Colon Carcinoma Metastatic in the Lung (tissue), 2 donors: Measurements from ENCODE around the genes CPB1 and GYG1.

- PRO-cap, 2 experiments: no peak in any of the 2 experiments
Observed at GRCh38 chr3:143443537-143443990, 324.0 kb downstream of the CHST2 start.

GRCh38 chr3:143972285-143973014 is 827 bp downstream of the DIPK2A start:
- PRO-cap, 2 experiments: peak in 2 of 2 experiments; most common plus-strand start chr3:143972700 (in 1); most common minus-strand start chr3:143972770 (in 2)

- PRO-cap, 2 experiments: no peak in any of the 2 experiments
Observed at GRCh38 chr3:146161717-146162032, 691 bp upstream of the PLOD2 start.

GRCh38 chr3:146164804-146165521 is 4.0 kb upstream of the PLOD2 start:
- PRO-cap, 2 experiments: no peak in any of the 2 experiments

DNA sequence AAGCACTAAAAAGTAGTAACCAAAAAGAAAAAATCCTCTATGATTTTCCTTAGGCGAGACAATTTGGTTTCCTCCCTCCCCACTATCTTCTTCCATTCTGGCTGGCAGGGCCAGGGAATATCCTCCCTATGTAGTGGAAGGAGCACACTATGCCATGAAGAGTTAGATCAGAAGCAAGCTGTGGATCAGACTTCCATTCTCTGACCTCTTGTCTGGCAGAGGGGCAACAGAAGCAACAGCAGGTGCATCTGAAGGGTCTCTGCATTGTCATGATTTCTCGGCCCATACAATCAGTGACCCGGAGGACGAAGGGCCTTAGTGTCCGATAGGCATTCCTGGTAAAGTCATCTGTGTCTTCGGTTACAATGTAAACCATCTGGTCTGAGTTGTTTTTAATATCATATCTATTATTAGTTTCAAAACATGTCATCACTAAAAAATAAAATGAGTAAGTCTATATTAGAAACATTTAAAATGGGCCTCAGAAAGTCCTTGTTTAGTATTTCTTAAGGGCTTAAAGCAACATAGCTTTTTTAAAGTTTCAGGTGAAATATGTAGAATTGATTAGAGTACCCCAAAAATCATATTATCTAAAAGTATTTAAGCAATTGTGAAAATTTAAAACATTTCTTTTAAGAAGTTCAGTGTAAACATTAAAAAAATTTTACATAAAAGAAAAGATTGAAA is 38.8 kb upstream of the PLOD2 start:
- PRO-cap, 2 experiments: no peak in any of the 2 experiments

- PRO-cap, 2 experiments: no peak in any of the 2 experiments
Observed at GRCh38 chr3:146238847-146239658, 11.9 kb downstream of the PLSCR4 start.

DNA sequence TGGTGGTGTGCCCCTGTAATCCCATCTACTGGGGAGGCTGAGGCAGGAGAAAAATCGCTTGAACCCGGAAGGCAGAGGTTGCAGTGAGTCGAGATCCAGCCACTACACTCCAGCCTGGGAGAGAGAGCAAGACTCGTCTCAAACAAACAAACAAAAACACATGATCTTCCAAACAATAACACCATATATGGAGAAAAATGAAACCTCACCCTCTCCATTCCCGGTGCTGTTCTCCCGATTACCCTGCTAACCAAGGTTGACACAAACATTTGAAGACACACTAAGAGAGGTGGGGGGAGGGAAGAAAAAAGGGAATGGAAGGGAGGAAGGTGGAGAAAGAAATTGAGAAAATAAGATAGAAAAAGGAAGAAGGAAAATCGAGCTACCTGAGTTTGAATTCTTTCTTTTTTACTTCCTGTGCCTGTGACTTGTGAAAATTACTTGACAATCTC is 1.1 kb upstream of the PLSCR2 start:
- PRO-cap, 2 experiments: no peak in any of the 2 experiments

DNA sequence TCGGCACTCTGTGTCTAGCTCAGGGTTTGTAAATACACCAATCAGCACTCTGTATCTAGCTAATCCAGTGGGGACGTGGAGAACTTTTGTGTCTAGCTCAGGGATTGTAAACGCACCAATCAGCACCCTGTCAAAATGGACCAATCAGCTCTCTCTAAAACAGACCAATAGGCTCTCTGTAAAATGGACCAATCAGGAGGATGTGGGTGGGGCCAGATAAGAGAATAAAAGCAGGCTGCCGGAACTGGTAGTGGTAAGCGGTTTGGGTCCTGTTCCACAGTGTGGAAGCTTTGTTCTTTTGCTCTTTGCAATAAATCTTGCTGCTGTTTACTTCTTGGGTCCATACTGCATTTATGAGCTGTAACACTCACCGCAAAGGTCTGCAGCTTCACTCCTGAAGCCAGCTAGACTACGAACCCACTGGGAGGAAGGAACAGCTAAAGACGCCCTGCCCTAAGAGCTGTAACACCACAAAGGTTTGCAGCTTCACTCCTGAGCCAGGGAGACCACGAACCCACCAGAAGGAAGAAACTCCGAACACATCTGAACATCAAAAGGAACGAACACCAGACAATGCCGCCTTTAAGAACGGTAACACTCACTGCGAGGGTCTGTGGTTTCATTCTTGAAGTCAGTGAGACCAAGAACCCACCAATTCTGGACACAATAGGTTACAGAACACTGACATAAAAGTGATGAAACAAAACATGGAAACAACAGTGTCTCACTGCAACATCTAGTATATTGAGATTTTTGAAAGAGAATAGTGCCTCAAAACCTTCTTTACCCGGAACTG is 28.7 kb upstream of the PLSCR2 start:
- PRO-cap, 2 experiments: peak in 1 of 2 experiments; most common plus-strand start position 254 of the sequence (in 1)

GRCh38 chr3:146506886-146507484 is 37.4 kb downstream of the PLSCR1 start:
- PRO-cap, 2 experiments: no peak in any of the 2 experiments

DNA sequence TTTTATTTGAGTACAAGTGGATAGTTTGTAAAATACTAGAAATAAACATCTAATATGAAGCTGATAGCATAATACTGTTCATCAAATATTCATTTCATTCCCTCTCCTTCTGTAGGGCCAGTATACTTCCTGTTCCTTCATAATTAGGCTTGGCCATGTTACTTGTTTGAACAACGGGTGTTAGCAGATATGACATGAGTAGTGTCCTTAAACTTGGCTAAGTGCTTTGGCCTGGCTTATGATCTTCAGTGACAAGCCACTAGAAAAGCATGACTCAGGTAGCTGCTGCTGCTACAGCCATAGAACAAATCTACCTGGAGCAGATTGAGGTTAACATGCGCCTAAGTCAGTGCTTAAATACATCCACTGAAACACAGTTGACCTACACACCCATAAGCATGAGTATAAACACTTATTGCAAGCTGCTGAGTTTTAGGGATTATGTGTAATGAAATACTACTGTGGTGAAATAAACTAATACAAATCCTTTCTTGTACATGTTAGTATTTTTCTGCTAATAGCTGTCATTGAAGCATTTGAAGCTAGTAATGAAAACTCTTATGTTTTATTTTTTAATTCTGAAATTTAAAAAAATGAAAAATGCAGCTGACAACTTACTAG is 26.3 kb downstream of the PLSCR1 start:
- PRO-cap, 2 experiments: no peak in any of the 2 experiments

DNA sequence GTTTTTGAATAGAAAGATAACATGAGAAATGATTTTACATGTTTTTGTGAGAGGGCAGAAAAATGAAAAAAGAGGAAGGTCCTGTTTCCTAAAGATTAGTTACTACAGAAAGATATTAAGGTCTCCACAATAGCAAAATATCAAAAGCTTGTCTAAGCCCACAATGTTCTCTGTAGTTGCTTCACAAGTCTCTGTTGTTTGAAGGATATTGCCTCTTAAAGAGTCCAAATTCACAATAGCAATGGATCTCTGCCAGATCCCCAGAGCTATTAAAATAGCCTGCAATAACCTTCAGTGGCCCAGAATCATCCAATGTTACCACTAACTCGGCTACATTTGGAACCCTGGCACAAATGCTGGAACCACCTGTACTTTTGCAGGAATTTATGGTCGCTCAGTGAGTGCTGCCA is 298.6 kb upstream of the PLSCR5 start:
- PRO-cap, 2 experiments: no peak in any of the 2 experiments

DNA sequence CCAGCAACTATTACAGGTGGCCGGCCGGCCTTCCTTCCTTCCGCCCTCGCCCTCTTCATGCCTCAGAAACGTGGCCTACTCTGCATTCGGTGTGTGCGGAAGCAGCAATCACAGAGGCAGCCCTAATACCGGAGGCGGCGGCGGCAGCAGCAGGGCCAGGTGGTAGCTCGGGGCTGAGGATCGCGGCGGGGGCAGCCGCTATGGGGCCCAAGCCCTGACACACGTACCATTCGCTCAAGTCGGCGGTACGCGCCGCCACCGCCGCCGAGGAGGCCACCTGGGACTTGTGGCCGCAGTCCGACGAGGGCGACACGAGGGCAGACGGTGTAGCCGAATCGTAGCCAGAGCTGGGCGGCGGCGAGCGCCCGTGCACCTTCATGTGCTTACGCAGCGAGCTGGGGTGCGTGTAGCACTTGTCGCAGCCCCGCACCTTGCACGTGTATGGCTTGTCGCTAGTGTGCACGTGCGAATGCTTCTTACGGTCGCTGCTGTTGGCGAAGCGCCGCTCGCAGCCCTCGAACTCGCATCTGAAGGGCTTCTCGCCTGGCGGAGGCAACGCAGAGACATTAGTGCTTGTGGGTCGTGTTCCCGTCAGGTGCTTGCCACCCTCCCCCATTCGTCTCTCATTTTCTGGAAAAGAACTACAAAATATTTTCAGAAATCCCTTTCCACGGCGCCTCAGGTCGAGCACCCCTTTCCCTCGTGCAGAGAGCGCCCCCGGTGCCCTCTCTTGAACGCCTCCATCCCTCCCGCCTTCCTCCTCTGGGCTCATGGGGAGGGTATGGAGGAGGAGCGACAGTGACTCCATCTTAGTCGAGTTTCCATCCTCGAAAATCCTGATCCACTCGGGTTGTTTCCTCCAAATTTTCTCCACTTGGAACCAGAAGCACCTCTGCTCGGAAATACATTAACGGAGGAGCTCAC is 15.4 kb downstream of the ZIC4 start:
- PRO-cap, 2 experiments: no peak in any of the 2 experiments

- PRO-cap, 2 experiments: no peak in any of the 2 experiments
Observed at GRCh38 chr3:147408567-147409068, 547 bp upstream of the ZIC1 start.

DNA sequence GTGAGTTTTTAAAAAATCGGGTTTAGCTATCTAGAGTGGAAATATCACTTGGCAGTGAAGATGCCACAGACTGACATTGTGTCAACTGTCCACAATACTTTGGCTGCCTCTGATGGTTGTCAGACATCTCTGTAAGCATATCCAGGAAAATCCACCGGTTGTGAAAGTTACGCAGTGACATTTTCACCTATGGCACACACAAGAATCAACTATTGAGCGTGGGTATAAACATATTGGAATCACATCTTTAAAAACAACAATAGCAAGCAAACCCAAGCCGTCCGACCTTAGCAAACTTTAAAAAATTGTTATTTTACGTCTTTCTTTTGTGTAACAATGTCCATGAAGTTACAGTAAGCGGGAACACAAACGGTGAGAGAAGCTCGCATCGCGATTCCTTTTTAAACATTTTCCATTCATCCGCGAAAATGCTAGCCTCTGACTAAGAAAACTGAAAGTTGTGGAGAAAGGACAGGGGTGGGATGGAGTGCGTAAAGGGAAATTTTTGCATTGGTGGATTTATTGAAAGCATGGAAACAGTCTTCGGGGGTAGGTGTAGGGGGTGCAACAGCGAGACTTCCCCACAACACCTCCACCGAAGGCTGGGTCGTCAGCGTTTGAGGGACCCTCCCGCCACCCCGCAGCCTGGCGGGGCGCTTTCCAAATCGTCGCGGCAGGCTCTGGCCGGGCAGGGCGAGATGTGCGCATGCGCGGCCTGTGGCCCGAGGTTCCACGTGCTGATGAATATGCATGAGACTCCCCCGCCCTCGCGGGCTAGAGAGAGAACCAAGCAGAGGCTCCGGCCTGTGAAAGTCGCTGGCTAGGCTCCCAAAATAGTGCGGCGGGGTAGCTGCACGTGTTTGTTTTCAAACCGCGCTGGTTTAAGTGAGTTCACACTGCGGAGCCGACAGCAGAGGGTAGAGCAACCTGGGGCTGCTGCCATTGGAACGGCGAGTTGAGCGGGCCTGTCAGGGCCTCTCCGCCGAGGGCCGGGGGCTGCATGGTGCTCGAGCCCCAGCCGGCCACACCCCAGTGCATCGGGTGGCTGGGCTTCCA is 9.7 kb downstream of the ZIC1 start:
- PRO-cap, 2 experiments: no peak in any of the 2 experiments

DNA sequence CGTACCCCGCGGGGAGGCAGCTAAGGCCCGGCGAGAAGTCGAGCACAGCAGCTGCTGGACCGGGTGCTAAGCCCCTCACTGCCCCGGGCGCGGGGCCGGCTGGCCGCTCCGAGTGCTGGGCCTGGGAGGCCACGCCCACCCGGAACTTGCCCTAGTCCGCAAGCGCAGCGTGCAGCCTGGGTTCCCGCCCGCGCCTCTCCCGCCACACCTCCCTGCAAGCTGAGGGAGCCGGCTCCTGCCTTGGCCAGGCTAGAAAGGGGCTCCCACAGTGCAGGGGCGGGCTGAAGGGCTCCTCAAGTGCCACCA is 417.0 kb upstream of the AGTR1 start:
- PRO-cap, 2 experiments: no peak in any of the 2 experiments

DNA sequence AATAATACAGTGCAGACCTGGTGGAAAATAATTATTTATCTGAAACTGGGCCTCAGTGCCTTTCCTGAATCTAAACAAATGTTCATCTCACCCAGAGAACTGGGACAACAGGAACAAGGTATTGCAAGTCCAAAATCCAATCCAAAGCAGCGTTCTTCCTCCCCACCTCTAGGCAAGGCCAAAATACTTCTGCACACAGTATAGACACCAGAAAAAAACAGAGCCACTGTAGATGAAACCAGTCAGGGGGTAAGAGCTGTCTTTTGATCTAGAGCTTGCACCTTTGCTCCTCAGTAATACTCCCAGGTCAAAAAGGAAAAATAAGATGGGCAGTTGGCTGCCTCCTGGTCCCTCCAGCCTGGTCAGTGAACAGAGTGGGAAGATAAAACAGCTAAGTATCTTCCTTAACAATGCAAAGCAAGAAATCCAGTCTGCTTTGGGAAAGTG is 14.6 kb downstream of the AGTR1 start:
- PRO-cap, 2 experiments: no peak in any of the 2 experiments

- PRO-cap, 2 experiments: no peak in any of the 2 experiments
Observed at GRCh38 chr3:148827506-148827956, at the start of gene CPB1. Gene CPB1, plus strand, starts transcription at chr3:148827811.

- PRO-cap, 2 experiments: no peak in any of the 2 experiments
Observed at GRCh38 chr3:148975059-148975740, 16.1 kb upstream of the GYG1 start.

DNA sequence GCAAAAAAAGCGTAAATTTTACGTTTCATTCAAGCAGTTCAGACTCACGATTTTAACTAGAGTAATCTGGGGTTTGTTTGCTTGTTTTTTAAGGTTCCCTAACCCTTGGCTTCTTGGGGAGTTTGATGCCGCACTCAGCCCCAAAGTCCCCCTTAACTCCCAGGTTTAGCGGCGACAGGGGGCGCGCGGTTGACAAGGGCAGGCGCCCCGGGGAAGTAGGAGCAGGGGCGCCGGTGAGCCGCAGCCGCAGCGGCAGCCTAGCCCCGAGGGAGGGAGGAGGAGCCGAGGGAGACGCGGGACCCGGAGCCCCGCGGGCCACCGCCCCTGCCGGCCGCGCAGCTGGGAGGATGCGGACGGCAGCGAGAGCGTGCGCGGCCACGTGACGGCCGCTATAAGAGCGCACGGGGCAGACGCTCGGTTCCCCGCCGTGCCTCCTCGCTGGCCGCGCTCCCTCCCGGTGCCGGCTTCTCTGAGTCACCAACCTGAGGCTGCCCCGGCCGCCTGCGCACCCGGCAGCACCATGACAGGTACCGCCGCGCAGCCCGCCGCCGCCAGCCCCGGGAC is at the start of gene GYG1:
TSS of gene GYG1 (plus strand) at position 420 of the 564 bp plus-strand sequence.
- PRO-cap, 2 experiments: peak in 2 of 2 experiments; most common plus-strand start position 195 of the sequence (in 2); most common minus-strand start position 272 of the sequence (in 1)

GRCh38 chr3:149209798-149210353 is 11.8 kb downstream of the CP start:
- PRO-cap, 2 experiments: no peak in any of the 2 experiments